OVCAR3 (cell line): ENCODE measurements around the genes NDUFA5 and ZNF800.

- RRBS = no CpG with 5 or more reads among the region's 34 CpGs
Observed at GRCh38 chr7:123557650-123558594, at the start of gene NDUFA5. Gene NDUFA5, minus strand, starts transcription at chr7:123557818.

DNA sequence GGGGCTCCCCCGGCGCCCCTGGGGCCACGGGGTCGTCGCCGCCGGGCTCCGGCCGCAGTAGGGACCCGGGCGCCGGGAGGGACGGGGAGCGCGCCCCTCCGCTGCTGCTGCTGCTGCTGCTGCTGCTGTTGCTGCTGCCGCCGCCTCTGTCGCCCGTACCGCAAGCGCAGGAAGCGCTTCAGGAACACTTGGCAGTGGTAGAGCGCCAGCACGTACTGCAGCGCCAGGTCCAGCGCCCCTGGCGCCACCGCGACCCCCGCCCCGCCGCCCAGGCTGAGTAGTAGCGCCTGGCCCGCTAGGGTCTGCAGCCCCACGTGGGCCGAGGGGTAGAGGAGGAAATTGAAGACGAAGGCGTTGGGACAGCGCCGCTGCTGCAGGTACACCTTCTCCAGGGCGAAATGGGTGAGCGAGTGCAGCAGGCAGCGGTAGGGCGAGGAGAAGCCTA is 542 bp downstream of the TMEM229A start:
- RRBS = no CpG with 5 or more reads among the region's 45 CpGs

DNA sequence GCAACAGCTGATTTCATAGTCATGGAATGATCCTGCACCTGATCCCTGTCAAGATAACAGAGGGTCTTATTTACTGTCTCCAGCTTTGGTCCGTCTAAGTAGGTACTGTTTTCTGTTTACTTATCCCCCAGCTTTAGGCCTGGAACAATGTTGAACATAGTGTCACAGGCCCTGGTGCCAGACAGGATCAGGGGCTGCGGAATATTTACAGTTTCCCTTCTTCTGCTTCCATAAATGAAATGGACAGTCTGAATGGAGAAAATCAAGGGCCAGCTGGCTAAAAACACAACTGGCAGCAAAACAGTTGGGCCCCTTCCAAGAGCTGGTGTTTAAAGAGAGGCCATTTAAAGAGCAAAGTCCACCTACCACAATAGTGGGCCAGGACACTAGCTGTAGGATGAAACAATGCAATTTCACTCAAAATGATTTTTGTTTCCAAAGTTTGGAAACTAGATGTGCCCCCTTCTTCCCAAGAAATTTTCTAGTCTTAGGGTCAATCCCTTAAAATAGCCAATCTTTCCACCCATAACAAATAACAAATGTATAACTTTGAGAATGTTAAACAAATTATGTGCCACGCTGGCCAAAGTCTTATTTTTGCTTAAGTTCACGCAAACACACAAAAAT is 2.8 kb downstream of the GPR37 start:
- RRBS = no CpG with 5 or more reads among the region's 4 CpGs

- RRBS = no CpG with 5 or more reads among the region's 3 CpGs
Observed at GRCh38 chr7:125034062-125034398, 104.4 kb upstream of the POT1 start.

DNA sequence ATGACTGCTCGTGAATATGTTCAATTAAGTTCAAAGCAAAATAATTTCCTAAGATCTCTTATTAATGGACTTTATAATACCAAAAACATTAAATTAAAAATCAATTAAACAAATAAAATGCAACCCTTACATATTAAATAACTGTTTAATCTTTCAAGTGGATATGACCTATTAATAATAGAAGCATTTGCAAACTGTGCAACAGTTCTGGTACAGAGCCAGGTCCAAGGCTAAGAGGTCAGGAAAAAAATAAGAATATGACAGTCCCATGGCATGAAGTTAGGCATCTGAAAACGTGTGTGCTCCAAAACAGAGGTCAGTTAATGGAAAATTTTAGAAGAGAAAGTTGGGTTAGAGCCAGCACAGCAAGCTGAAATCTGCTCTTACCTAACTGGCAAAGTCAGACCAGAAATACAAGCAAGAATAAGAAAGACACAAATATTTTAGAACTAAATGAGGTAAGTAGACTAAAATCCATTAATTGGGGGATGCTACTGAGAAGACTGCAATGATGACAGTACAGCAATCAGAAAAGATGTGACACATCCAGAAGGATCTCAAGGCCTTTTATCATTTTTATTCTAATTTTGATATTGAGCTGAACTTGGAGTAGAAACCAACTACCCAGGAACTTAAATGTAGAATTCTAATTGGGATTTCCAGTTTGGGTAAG is 757.7 kb downstream of the GRM8 start:
- RRBS = no CpG with 5 or more reads among the region's 2 CpGs

DNA sequence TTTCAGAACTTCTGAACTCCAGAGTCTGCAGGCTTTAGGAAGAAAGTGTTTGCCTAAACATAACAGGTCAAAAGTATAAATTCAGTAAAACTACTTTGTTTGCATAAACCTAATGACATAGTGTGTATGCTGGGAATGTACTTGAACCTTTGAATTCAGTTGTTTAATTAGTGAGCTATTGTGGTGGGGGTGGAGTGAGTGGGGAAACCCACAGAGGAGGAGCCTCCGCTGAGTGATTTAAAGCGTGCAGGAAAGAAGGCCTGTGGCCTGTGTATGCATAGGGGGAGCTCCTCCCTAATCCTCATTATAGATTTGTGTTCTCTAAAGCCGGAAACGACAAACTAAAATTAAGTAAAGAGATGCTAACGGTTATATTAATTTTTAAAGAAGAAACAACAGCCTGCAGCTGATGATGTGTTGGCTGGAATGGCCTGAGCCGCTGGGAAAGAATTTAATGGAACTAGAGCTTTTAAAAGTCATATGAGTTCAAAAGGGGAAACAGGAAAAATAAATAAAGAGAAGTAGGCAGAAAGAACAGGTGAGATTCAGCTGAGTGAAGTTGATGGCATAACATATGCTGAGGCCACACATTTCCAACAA is 595.0 kb downstream of the GRM8 start:
- RRBS = no CpG with 5 or more reads among the region's 6 CpGs

- RRBS = no CpG with 5 or more reads among the region's 9 CpGs
Observed at GRCh38 chr7:127374577-127375072, 17.9 kb downstream of the ZNF800 start.

GRCh38 chr7:127392469-127392971 is at the start of gene ZNF800:
Gene ZNF800, minus strand, starts transcription at chr7:127392708.
- RRBS = 7% methylated on average over 23 of the region's 55 CpGs

DNA sequence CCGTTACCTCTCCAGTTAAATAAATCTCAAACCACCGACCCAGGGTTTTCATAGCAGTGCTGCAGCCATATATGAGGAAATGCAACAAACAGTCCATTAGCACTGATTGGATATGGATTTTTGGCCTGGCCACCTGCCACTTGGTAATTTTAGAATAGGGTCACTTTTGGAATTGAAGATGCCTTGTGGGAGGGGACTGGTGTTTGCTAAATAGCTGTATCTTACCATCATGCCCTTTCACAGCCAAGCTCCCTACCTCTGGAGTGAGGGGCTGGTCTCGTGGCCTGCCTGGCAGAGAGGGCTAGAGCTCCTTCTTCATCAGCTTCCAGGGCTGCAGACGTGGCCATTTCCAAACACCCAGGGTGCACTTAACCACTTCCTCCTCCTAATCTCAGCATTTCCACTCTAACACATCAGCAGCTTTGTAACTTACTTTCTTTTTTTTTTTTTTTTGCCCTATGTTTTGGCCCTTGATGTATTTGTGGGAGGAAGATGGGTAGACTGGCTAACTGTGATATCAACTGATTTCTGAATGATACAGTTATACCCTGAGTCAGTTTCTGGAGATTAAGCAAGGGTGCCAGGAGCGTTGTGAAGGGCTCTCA is 27.5 kb downstream of the LRRC4 start:
- RRBS = no CpG with 5 or more reads among the region's 5 CpGs

- RRBS = no CpG with 5 or more reads among the region's 5 CpGs
Observed at GRCh38 chr7:128088258-128088531, 57.0 kb upstream of the LRRC4 start.

DNA sequence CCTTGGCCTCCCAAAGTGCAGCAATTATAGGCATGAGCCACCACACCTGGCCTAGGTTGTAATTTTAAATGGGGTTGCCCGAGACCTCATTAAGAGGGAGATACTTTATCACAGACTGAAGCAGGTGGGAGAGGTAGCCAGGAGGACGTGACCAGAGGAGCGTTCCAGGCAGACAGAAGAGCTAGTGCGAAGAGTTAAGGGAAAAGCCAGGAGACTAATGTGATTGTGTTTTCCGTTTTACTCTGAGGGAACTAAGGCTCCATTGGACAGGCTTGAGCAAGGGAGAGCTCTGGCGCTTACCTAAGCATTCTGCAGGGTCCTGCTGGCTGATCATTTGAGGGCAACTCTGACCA is 60.2 kb upstream of the LRRC4 start:
- RRBS = no CpG with 5 or more reads among the region's 6 CpGs

- RRBS = no CpG with 5 or more reads among the region's 8 CpGs
Observed at GRCh38 chr7:128112750-128113269, 81.6 kb upstream of the LRRC4 start.

DNA sequence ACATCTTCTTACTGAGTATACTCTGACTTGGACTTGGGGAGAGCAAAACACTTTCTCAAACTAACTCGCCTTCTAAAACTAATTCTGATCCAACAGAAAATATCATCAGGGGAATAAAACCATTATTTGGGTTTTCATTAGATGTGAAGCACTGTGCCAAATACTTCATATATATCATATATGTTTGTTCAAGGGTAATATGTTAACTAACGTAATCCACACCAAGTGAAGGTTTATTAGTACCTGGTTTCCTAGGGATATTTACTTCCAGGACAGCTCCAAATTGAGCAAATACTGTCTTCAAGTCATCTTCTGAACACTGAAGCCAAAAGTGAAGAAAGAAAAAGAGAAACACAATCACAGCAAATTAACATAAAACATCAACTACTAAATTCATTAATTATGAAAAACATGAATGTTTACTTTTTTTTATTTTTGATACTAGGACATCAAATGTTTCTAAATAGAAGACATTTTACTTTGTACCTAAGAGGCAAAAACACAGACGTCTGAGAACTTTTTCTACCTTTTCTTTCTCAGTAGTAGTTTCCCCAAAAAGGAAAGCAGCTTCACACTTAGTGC is 5.1 kb downstream of the RBM28 start:
- RRBS = no CpG with 5 or more reads among the region's 3 CpGs

DNA sequence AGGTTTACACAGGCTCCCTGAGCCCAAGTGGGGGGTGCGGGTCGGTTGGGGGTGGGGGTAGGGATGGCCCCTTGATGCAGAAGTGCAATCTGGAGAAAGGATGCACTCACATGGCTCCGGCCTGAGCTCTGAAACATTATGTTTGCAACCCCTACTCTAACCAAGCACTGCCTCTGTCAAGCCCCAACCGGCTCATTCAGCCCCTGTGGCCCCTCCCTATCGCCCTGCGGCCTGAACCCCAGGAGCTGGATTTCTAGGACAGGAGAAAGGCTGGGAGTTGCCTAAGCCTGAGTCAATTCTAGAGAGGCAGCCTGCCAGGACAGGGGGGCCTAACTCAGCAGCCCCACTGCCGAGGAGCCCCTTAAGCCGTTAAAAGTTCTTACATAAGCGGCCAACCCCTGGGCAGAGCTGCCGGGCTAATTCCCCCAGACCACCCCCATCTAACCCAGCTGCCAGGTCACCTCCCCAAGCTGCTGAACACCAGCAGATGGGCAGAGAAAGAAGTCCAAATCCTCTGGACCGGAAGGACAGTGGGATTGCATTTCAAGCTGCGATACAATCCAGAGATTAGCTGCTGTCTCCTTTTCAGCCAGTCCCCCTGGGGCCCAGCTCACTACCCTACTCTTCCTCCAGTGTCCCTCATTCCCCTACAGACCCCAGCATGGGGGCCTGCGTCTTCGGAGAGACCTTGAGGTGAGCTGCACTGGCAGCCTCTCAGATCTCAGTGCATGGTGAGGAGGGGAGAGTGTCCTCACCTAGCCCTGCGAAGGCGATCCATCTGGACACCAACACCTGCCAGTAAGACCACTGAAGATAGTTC is 1.0 kb downstream of the IMPDH1 start:
- RRBS = 74% methylated on average over 2 of the region's 16 CpGs

DNA sequence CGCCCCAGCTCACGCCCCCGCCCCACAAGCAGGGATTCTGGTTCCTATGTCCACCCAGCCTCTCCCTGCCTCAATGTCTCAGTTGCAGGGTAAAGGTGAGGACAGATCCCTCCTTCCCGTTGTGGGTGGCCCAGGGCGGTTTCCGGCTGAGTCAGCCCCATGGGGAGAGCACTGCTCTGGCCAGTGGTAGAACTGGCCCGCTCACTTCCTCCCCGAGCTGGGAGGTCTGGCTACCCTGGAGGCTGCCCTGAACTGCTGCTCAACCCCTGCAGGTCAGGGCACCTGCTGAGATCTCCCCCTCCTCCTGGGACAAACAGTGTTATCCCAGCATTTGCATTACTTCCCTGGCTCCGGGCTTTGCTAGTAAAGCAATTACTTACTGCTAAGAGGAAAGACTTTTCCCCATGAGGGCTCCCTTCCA is 21.4 kb upstream of the IMPDH1 start:
- RRBS = no CpG with 5 or more reads among the region's 9 CpGs

DNA sequence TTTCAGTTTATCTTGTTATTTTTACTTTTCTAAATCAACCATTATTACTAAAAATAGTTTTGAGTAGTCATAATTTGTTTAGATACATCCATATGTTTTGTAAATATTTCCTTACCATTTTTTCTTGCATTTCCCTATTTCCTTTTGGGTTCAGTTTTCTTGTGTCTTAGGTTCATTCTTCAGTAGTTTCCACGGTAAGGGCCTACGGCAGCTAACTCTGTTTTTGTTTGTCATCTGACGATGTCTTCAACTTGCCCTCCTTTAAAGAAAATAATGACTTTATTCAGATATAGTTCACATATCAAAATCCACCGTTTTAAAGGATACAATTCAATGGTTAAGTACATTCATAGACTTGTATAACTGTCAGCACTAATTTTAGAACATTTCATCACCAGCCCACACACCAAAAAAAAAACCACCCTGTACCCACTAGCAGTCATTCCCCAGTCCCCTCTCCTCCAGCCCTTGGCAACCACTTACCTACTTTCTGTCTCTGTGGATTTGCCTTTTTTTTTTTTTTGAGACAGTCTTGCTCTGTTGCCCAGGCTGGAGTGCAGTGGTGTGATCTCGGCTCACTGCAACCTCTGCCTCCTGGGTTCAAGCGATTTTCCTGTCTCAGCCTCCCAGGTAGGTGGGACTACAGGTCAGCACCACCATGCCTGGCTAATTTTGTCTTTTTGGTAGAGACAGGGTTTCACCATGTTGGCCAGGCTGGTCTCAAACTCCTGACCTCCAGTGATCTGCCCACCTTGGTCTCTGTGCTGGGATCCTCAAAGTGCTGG is 5.3 kb upstream of the HILPDA start:
- RRBS = no CpG with 5 or more reads among the region's 6 CpGs

GRCh38 chr7:128459329-128459844 is 3.7 kb downstream of the HILPDA start:
- RRBS = no CpG with 5 or more reads among the region's 5 CpGs

- RRBS = no CpG with 5 or more reads among the region's 6 CpGs
Observed at GRCh38 chr7:128523139-128523560, 46.6 kb downstream of the METTL2B start.

DNA sequence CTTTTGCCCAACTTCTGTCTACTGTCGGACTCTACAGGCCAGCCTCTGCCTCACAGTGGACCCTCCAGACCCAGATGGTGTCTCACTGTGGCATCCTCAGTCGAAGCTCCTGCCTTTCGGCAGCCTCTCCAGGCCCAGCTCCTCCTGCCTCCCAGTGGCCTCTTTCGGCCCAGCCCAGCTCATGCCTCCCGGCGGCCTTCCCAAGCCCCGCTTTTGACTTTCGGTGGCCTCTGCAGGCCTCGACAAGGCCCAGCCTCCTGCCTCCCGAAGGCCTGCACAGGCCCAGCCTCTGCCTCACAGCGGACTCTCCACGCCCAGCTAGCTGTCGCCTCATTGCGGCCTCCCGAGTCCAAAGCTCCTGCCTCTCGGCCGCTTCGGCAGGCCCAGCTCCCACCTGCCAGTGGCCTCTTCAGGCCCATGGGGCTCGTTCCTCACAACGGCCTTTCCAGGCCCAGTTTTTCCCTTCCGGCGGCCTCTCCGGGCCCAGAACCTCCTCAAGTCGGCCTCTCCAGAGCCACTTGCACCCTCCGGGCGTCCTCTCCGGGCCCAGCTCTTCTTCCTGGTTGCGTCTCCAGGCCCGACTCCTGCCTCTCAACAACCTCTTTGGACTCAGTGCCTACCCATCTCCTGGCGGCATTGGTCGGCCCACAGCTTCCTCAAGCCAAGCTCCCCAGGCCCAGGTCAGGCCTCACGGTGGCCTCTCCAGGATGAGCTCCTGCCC is 19.5 kb upstream of the GARIN1A start:
- RRBS = no CpG with 5 or more reads among the region's 32 CpGs

DNA sequence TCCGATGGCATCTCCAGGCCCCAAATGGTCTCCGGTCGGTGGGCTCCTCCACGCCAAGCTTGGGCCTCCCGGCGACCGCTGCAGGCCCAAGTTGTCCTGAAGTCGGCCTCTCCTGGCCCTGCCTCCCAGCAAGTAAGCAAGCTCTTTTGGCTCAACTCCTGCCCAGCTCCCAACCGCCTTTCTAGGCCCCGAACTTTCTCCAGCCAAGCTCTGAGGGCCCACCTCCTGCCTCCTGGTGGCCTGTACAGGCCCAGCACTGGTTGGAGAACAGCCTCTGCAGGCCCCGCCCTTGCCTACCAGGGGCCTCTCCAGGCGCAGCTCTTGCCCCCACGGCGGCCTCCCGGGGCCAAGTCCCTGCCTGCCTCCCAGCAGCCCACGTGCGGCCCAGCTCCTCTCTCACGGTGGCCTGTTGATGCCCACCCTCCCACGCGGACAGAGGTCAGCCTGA is 18.9 kb upstream of the GARIN1A start:
- RRBS = no CpG with 5 or more reads among the region's 20 CpGs